ENCODE data around the genes C16orf89, RBFOX1, ABAT and CARHSP1.

DNA sequence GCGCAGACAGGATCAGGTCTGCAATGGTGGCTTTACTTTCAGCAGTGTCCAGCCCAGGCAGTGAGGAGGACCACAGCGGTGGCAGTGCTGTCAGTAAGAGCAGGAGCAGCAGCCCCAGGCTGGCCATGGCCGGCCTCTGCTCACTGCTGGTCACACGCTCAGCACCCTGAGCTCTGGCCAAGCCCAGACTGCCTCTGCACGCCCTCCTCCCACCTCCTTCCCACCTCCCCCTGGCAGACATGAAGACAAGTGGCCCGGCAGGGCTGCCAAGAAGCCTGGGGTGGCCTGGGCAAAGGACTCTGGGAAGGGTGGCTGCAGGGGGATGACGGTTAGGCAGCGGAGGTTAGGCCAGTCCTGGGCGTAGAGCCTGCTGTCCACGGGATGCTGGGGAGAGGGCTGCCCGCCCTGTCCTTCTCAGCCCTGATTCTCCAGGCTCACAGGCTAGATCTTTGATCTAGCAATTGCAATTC, at the start of gene C16orf89:
Gene C16orf89 (minus strand): TSS at position 175 of the 470 bp plus-strand sequence.
- PRO-cap, 8 experiments: no peak in any of the 8 experiments

GRCh38 chr16:5134758-5135389, 37.3 kb upstream of the EEF2KMT start:
- PRO-cap, 8 experiments: no peak in any of the 8 experiments

DNA sequence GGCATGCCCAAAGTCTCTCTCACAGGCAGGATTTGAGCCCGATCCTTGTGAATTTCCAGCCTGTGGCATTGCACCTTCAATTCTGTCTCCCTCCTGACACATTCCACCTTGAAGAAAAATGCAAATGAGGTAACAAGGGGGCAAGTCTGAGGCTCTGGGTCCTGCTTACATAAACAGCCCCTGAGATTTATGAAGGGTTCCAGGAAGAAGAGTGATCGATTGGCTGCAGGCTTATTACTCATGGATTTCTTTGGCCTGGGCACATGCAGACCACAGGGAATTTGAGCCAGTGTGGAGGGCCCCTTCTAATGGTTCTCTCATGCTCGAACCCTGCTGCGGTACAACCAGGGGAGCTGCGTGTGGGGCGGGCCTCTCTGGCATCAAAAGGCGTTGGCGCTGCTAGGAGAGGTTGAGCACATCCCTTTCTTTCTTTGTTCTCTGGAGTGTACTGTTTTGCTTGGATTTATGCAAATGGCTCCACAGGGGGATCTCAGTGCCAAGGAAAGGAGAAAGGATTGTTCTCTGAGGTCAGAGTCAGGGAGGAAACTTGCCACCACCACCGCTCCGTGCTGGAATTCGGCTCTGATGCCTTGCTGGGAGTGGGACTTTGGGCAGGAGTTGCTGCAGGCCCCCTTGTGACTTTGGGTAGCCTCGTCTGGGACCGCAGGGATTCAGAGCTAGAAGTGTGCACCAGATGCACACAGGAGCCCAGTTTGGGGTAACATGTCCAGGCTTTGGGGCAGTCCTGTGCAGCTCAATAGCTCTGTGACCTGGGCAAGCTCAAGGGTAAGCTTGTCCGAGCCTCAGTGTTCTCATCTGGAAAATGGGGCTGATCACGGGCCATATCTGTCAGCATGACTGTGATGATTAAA, 352.8 kb upstream of the EEF2KMT start:
- PRO-cap, 8 experiments: no peak in any of the 8 experiments

- PRO-cap, 8 experiments: no peak in any of the 8 experiments
Measured at GRCh38 chr16:5616127-5616562, 402.7 kb upstream of the RBFOX1 start.

- PRO-cap, 8 experiments: no peak in any of the 8 experiments
Measured at GRCh38 chr16:6018867-6019476, at the start of gene RBFOX1. Gene RBFOX1 (plus strand): TSS chr16:6019024.

DNA sequence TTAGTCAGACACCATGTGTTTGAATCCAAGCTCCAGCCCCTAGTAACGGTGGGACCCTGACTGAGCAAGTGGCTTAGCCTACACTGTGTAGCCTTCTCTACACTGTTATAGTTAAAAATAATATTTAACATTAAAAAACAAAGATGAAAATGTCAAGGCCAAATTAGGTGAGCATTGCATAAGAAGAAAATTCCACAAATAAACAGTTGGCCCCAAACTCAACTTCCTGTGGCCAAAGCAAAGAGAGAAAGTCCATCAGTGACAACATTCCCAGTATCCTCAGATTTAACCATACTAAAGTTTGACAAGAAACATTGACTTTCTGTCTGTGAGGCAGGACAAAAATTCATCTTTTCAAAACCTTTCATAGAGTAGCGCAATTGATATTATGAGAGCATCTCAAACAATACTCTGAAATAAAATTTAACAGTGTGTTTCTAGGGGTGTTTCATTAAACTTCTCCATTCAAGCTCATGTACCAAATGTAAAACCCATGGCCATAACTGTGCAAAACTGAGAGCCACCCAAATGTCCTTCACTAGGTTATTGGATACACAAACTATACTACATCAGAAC, 38.9 kb downstream of the TMEM114 start:
- PRO-cap, 8 experiments: no peak in any of the 8 experiments

DNA sequence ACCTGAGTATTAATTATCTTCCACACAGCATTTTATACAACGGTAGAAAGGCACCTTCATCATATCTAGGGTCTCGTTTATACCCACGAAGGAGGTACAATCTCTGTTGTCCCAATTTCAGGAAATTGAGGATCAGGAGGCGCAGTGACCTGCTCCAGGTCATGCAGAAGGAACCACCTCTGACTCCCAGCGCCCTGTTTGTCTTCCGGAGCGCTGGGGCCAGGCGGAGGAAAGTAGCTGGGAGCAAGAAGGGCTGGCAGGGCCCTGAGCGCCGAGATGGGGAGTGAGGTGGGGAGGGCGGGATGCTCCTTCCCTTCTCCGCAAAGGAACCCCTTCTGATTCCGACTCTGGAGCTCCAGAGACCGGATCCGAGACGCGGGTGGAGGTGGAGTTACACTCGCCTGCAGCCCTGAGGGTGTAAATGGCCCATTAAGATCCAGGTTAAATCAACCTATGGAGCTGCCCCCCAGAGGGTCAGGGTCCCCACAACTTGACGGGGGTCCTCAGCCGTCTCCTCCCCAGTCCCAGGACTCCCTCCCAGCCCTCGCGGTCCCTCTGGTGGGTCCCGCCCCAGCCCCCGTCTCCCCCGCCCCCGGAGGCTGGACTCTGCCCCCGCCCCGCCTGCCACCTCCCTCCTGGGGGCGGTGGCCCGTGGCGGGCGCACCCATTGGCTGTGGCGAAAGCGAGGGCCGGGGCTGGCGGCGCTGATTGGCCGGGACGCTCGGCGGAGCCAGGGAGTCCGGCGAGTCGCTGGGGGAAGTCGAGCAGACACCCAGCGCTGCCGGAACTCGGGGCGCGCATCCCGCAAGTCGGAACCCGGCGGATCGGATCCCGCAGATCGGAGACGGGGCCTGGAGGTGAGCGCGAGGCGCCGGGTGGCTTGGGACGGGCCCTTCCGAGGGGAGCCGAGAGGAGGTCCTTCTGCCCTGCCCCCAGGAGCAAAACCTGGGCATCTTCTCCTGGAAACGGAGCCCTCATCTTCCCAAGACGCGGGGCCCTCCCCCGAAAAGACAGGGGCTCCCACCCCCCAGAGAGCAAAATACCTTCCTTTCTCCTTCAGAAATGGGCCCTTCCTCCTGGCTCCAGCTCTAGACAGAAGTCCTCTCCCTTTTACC, at the start of gene ABAT:
Gene ABAT (plus strand): TSS at position 763 of the 1,115 bp plus-strand sequence.
- PRO-cap, 8 experiments: peak in 8 of 8 experiments; most common plus-strand start position 836 of the sequence (in 7); most common minus-strand start position 557 of the sequence (in 7)

DNA sequence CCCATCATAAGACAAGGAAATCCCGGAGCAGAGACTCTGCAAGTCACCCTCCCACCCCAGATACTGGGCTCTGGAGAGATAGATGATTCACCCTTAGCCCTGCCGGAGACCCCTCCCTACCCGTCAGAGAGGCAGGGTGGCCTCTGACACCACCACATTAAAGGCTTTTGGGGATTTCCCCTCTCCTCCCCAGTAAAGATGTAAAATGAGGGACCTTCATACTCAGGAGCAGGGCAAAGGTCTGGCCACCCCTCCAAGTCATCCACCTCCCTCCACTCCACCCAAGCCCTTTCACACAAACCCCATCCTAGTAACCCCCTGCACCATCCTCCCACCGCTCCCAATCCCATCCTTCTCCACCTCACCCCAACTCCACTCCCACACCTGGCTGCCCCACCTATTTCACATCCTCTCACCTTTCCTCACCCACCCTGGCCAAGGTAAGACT, 779 bp downstream of the ABAT start:
- PRO-cap, 8 experiments: peak in 7 of 8 experiments; most common plus-strand start position 219 of the sequence (in 1); most common minus-strand start position 65 of the sequence (in 7)

GRCh38 chr16:8859894-8860565, 8.8 kb downstream of the CARHSP1 start:
- PRO-cap, 8 experiments: no peak in any of the 8 experiments

- PRO-cap, 8 experiments: no peak in any of the 8 experiments
Measured at GRCh38 chr16:8865989-8867046, 2.5 kb downstream of the CARHSP1 start.

GRCh38 chr16:8868002-8869063, at the start of gene CARHSP1:
Gene CARHSP1 (minus strand): TSS chr16:8869006.
- PRO-cap, 8 experiments: peak in 8 of 8 experiments; most common plus-strand start chr16:8868462 (in 1); most common minus-strand start chr16:8869006 (in 6)

DNA sequence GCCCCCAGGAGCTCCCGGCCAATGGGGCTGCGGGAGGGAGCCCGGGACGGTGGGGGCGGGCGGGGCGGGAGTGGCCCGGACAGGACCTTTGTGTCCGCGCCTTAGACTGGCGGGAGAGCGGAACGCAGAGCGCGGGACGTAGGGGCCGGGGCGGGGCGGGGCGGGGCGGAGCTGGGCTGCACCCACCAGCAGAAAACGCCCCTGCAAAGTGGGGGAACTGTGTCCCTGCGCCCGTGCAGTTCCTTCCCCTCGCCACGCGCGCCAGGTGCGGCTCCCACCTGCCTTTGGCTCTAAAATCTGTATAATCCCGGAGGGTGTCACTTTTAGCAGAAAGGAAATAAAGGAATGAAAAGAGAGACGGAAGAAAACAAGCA, 245 bp upstream of the CARHSP1 start:
- PRO-cap, 8 experiments: peak in 8 of 8 experiments; most common plus-strand start position 104 of the sequence (in 6)

GRCh38 chr16:8871082-8871423, 2.2 kb upstream of the CARHSP1 start:
- PRO-cap, 8 experiments: no peak in any of the 8 experiments

DNA sequence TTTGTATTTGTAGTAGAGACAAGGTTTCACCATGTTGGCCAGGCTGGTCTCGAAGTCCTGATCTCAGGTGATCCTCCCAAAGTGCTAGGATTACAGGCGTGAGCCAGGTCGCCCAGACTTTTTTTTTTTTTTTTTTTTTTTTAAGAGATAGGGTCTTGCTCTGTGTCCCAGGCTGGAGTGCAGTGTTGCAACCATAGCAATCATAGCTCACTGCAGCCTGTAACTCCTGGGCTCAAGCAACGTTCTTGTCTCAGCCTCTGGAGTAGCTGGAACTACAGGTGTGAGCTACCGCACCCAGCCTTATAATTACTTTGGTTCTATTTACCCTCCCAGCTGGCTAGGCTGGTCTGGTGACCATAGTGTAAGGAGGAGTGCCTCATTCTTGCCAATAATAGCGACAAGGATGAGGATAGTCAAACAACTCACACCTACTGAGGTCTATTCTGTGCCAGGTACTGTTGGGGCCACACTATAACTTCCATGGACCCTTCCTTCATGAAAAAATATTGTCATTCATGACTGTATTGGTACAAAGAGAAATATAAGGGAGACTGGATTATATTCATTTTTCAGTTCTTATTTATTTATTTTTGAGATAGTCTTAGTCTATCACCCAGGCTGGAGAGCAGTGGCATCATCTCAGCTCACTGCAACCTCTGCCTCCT, 39.7 kb upstream of the USP7 start:
- PRO-cap, 8 experiments: no peak in any of the 8 experiments

DNA sequence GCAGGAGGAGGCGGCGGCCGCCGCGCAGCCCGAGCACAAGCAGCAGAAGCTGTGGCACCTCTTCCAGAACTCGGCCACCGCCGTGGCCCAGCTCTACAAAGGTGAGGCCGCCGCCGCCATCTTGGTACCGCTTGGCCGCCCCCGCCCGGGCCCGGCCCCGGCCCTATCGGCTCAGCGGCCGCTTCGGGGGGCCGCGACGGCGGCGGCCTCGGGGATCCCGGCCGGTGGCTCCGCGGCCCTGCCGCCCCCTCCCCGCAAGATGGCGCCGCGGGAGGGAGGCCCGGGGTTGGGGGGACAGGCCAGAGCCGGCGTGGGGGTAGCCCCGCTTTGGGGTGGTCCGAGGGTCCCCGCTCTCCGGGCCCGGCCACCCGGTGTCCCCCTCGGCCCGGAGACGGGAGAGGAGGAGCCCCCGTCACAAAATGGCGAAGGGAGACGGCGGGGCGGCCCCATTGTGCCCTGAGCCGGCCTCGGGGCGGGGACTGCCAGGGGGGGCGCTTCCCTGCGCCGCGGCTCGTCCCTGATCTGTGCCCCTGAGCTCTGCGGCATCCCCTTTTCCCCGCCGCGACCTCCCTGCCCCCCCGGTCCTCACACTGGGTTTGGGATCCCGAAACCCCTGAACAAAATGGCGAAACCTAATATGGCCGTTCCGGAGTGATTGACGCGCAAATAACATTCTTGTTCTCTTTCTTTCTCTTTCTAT, 876 bp downstream of the HAPSTR1 start:
- PRO-cap, 8 experiments: peak in 8 of 8 experiments; most common plus-strand start position 420 of the sequence (in 7); most common minus-strand start position 526 of the sequence (in 6)

GRCh38 chr16:9100657-9101952, 9.7 kb downstream of the HAPSTR1 start:
- PRO-cap, 8 experiments: peak in 3 of 8 experiments; most common plus-strand start chr16:9101431 (in 2)

DNA sequence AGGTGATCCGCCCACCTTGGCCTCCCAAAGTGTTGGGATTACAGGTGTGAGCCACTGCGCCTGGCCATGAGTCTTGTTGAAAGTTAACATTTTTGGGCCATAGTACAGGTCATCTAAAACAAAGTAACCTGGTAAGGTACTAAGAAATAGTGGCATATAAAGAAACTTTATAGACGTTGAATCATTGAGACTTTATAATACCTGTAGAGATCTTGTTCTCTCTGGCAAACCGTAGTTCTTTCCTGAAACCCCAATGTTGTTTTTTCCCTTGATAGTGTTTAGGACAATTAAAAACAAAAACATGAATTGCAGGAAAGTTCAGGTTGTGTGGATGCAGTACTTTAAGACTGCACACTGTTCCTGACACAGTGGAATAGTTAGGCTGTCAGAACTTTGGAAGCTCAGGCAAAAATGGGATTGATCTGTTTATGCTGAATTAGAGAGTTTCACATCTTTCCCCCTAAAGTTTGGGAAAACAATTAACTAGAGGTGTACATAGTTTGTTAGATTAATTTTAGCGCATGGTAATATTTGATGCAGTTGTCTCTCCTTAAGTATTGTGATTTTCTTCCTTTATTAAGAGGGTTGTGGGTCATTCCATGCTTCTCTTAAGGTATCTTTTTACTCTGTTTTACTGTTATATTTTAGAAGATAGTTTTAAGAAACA, 13.0 kb downstream of the HAPSTR1 start:
- PRO-cap, 8 experiments: peak in 7 of 8 experiments; most common plus-strand start position 317 of the sequence (in 6)

DNA sequence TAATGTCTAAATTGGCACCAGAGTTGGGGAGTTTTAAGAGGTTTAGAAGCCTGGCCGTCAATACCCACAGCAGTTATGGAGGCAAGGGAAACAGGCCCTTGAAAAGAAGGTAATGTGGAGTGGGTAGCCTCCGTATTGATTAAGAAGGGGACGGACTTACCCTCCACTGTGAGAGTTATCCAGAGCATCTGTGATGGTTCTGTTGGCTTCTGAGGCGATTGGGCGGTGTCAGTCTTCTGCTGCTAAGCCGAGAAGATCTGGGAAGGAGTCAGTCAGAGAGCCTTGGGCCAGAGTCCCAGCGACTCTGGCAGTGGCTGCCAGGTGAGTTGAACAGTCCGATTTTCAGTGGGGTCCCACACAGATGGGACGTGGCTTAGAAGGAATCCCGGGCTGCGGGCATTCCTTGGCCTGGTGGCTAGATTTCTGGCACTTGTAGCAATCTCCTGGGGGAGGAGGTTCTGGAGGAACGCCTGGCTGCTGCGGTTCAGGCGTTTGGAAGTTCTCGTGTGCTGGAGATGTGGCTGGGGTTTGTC, 508.0 kb downstream of the GRIN2A start:
- PRO-cap, 8 experiments: no peak in any of the 8 experiments

- PRO-cap, 8 experiments: no peak in any of the 8 experiments
Measured at GRCh38 chr16:10296868-10297281, 89.0 kb upstream of the ATF7IP2 start.

DNA sequence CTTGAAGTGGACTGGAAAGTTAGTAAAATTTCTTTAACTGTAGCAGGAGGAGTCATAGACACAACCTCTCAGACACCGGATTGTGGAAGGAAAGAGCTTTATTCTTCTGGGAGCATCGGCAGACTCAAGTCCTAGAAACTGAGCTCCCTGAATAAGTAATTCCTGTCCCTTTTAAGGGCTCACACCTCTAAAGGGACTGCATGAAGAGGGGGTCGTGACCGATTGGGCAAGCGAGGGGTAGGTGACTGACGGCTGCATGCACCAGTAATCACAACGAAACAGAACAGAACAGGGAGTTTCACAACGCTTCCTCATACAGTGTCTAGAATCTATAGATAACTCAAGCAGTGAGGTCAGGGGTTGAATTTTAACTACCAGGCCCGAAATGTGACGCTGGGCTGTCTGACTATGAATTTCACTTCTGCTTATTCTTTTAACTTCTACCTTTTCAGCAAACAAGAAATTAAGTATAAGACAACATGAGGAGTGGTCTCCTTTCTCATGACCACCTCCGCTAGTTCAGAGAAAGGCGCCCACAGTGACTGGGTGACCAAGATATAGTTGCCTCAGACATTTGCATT, 88.5 kb upstream of the ATF7IP2 start:
- PRO-cap, 8 experiments: no peak in any of the 8 experiments

Data from peripheral blood mononuclear cell (primary cell).